A172 (cell line): Measurements from ENCODE around the genes UBE2L5 and HMGB1.

DNA sequence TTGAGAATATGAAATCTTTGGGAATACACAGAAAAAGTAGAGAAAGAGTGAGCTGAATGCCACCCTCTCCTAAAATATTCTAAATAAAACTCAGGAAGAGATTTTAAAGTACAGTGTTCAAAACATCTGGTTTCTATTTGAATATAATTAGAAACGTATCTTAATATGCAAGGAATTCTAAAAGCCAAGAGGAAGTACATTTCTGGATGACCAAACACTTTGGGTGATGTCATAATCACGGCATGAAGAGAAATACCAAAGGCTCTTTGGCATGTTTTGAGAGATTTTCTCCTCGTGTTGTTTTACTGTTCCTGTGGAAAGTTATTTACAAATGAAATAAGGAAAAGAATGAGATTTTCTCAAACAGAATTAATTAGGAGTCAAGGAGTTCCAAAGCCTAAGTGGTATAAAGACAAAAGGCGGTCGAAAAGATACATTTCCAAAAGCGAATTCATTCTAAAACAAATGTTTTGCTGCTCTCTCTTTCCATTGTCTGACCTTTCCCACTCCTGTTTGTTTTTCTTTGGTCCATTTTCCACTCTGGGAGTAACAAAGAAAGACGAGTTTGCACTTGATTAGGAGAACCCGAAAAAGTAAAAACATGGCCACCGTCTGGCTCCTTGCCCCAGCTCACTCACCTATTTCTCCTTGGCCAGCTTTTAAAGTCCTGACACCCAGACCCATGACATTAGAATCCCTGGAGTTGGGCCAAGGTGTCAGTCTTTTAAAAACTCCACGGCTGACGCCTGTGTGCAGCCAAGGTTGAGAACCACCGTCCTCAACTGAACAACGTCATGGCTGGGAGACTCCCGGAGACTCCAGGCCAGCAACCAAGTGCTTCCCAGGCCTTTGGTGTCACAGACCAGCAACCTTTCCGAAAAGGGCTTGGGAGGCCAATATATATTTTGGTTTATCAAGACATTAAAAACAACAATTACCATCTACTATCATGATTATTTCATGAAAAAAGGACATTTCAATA lies 63.5 kb upstream of the FLT1 start:
- RAMPAGE, long total RNA, result no peak

- RAMPAGE, long total RNA, result no peak
These were observed 303.7 kb downstream of the MTUS2 start for GRCh38 chr13:29123825-29124210.

- RAMPAGE, long total RNA, result no peak
These were observed 12.6 kb upstream of the UBL3 start for GRCh38 chr13:29863045-29863473.

GRCh38 chr13:30114003-30115389 lies 192.9 kb downstream of the KATNAL1 start:
- RAMPAGE, long total RNA, result no peak

GRCh38 chr13:30362585-30363216 lies 55.4 kb upstream of the KATNAL1 start:
- RAMPAGE, long total RNA, result no peak

DNA sequence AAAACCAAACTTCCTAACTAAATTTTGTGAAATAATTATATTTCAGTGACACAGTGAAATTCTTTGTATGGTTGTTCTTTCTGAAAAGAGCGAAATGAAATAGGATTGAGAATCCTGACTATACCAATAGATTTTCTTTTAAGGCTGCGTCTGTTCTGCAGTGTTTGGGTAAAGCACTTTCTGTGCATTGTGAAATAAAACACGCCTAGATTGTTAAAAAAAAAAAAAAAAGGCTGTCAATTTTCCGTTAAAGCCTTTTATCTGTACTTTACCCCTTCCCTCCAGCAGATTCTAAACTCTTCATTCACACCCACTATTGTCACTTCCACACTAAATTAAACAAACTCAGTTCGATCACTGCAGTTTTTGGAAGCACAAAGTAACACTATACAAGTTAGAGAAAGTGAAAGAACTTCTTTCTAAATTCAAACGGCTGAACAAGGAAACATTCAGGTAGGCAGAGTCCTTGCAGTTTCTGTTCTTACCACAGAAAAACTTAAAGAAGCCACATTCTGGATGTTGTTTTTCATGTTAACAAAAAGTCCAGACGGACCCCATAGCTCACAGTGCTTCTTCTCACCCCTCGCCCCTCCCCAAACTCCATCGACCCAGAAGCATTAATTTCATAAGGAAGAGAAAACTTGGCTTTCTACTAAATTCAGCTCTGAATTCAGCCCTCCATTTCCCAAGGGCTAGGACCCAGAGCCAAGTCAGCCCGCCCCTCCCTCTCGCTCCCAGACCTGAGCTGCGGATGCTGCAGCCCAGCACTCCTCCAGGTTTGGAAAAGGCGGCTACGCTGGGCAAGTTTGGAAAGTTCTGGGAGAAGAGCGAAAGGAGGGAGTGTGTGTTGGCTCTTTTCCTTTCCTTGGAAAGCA lies 27.5 kb upstream of the UBE2L5 start:
- RAMPAGE, long total RNA, result no peak

- RAMPAGE, long total RNA, result no peak
These were observed at the start of gene UBE2L5 for GRCh38 chr13:30422334-30422597. Gene UBE2L5 (plus strand): TSS chr13:30422493.

GRCh38 chr13:30443662-30444273 lies 21.5 kb downstream of the UBE2L5 start:
- RAMPAGE, long total RNA, result no peak

- RAMPAGE, long total RNA, result no peak
These were observed 1.8 kb downstream of the HMGB1 start for GRCh38 chr13:30463822-30464387.

DNA sequence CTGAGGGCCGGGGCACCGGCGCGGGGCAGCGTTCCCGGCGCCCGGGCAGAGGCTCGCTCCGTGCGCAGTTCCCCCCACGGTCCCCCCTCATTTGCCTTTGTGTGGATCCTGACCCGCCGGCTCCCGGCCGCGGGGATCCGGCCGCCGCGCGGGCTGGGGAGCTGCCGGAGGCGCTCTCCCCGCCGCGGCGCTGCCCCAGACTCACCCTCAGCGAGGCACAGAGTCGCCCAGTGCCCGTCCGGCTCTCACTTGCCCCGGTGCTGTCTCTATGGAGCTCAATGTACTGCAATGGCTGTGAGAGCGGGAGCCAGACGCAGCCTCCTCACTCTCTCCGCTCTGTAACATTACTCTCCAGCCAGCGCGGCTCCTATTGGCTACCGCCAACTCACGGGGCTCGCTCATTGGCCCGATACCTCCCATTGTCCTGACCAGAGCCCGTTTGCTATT lies at the start of gene HMGB1:
HMGB1 (minus strand) TSS at position 346 of the 447 bp plus-strand sequence.
- RAMPAGE, long total RNA, result start-site peak on the minus strand centred at position 307 of the sequence, 80 bp wide, 13,053 and 26,635 reads in 2 replicates

GRCh38 chr13:30542057-30542566 lies 75.6 kb upstream of the USPL1 start:
- RAMPAGE, long total RNA, result no peak

GRCh38 chr13:30608382-30608904 lies 9.3 kb upstream of the USPL1 start:
- RAMPAGE, long total RNA, result no peak

DNA sequence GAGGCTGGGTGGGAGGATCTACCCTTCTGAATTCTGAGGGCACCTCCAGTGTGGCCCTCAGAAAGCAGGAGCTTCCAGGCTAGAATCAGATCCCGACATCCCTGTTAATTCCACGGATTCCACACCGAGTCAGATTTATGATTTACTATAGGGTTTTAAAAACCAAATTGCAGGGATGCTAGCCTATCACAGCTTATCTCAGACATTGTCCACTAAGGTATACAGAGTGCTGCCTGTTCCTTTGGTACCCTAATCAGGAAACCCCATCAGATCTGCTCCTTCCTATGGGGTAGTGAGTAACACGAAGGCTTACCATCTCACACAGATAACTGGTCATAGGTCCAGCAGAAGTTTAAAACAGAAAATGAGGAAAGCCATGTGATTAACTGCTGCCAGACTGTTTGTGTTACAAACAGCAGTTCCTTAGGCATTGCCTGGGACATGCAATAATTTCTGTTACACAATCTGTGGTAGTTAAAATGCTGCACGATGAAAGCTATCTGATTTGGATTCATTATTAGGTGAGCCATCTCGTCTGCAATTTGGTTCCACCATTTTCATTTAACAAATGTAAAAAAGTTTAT lies 53.5 kb upstream of the ALOX5AP start:
- RAMPAGE, long total RNA, result no peak

GRCh38 chr13:30746317-30746683 lies 11.0 kb downstream of the ALOX5AP start:
- RAMPAGE, long total RNA, result no peak

DNA sequence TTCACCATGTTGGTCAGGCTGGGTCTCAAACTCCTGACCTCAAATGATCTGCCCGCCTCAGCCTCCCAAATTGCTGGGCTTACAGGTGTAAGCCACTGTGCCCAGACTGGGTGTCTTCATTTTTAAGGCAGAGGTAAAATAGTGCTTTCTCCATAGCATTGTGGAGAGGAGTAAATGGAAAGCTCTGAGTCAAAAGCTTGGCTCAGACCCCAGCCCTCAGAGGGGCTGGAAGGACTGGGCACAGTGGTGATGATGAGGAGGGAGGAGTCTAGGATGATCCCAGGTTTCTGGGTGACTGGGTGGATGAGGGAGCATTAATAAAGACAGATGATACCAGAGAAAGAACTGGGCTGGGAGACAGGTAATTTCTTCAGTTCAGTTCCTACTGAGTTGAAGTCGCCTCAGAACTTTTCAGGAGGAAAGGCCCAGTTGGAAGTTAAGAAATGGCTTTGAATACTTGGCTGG lies 37.3 kb upstream of the MEDAG start:
- RAMPAGE, long total RNA, result no peak

DNA sequence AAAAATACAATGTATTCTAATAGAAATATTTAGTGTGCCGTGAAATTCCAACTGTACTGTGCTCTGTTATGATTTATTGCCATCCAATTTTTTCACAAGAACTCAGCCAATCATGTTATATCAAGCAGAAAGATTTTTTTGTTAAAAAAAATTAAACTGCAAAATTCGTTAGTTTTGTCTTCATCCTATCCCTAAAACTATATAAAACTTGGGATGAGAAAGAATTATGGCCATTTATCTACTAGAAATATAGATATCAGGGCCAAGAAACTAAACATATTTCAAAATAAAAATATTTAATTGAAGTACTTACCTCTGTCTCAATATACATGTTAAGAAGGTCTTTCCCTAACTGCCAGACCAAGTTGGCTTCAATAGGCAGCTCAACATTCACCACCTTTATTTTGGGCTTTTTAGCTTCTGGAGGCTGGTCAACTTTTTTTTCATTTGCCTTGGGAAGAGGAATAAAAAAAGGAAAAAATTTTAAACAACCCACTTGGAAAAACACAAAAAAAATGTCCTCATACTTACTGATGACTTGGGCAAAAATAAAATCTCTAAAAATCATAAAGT lies 20.8 kb downstream of the HSPH1 start:
- RAMPAGE, long total RNA, result no peak

- RAMPAGE, long total RNA, result no peak
These were observed 129.7 kb downstream of the B3GLCT start for GRCh38 chr13:31329215-31330104.

- RAMPAGE, long total RNA, result no peak
These were observed 174.8 kb downstream of the B3GLCT start for GRCh38 chr13:31374620-31374972.

- RAMPAGE, long total RNA, result no peak
These were observed 135.3 kb upstream of the FRY start for GRCh38 chr13:31896278-31896733.

DNA sequence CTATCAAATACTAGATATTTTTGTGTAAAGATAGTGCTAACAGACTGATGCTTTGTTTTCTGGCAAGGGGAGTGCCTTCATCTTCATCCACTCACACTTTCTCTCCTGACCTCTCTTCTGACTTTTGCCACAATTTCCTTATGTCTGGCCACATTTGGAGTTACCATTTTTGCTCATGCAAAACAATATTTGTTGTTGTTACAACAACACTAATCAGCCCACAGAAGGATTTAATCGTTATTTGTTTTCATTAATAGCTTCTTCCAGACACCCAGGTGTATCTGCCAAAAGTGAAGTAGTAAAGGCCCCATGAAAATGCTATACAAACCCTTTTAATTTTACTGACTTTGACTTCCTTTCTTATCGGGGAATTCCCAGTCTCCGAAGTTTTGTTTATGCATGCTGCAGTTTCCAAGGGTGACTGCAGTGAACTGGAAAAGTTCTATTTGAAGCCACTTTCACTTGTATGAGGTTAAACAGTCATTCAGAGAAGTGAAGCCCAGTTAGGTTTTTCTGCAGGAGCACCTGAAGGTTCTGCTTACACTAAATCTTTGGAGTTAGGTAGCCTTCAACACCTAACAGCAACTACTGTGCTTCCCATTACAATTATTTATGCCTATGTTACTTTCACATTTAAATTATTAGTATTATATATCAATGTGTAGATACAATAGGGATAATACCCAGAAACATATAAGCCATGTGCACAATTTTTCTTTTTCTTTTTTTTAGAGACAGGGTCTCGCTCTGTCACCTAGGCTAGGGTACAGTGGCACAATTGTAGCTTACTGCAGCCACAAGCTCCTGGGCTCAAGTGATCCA lies 65.9 kb upstream of the FRY start:
- RAMPAGE, long total RNA, result no peak